Body of pancreas (tissue), 2 donors: ENCODE measurements around the genes FZR1 and ZFR2.

- PRO-cap, result bidirectional peak, plus-strand start at chr19:3098777, minus-strand start at chr19:3098646
- RAMPAGE, long total RNA, 2 experiments, result no peak in any of the 2 experiments
Measured at GRCh38 chr19:3098397-3099381, 4.5 kb downstream of the GNA11 start.

DNA sequence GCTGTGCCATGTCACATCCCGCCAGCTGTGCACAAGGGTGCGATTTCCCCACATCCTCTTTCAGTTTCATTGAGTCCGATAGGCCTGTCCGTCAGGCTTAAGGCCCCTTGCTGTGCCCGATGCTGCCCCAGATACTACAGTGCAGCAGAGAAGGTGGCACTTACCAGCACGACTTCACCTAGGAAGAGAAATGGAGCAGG is 10.6 kb upstream of the GNA15 start:
- PRO-cap, result no peak
- RAMPAGE, long total RNA, 2 experiments, result no peak in any of the 2 experiments

DNA sequence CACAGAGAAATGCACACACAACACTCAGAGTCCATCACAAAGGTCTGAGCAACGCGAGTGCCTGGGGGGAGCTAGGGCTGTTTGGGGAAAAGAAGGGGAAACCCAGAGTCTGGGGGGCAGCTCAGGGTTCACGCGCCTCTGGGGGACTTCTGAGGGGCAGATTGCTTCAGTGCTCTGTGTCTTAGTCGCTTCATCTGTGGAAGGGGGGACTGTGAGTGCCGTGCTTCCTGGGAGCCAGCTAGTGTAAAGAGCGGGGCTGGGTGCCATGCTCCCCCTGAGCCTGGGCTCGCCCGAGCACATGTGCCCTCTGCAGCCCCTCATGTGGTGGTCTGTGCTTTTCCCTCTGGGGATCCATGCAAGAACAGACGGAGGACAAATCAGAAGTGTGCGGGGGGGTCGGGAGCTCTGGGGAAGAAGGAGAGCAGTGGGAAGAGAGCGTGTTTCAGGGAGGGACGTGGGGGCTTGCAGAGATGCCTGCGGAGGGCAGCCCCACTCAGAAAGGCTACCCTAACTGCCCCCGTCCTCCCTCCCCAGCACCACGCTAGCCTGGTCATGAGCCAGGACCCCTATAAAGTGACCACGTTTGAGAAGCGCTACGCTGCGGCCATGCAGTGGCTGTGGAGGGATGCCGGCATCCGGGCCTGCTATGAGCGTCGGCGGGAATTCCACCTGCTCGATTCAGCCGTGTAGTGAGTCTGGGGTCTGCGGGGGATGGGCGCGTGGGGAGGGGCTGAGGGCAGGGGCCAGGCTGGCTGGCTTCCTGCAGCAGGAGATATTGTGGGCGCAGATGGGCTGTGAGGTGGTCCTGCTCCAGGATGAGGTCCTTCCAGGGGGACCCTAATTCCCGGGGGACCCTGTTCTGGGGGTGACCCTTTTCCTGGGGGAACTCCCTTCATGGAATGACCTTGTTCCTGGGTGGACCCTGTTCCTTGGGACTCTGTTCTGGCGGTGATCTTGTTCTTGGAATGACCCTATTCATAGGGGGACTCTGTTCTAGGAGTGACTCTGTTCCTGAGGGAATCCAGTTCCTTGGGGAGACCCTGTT is 14.1 kb downstream of the GNA15 start:
- PRO-cap, result no peak
- RAMPAGE, long total RNA, 2 experiments, result no peak in any of the 2 experiments

- PRO-cap, result no peak
- RAMPAGE, long total RNA, 2 experiments, result no peak in any of the 2 experiments
Measured at GRCh38 chr19:3274805-3275379, 50.4 kb downstream of the CELF5 start.

DNA sequence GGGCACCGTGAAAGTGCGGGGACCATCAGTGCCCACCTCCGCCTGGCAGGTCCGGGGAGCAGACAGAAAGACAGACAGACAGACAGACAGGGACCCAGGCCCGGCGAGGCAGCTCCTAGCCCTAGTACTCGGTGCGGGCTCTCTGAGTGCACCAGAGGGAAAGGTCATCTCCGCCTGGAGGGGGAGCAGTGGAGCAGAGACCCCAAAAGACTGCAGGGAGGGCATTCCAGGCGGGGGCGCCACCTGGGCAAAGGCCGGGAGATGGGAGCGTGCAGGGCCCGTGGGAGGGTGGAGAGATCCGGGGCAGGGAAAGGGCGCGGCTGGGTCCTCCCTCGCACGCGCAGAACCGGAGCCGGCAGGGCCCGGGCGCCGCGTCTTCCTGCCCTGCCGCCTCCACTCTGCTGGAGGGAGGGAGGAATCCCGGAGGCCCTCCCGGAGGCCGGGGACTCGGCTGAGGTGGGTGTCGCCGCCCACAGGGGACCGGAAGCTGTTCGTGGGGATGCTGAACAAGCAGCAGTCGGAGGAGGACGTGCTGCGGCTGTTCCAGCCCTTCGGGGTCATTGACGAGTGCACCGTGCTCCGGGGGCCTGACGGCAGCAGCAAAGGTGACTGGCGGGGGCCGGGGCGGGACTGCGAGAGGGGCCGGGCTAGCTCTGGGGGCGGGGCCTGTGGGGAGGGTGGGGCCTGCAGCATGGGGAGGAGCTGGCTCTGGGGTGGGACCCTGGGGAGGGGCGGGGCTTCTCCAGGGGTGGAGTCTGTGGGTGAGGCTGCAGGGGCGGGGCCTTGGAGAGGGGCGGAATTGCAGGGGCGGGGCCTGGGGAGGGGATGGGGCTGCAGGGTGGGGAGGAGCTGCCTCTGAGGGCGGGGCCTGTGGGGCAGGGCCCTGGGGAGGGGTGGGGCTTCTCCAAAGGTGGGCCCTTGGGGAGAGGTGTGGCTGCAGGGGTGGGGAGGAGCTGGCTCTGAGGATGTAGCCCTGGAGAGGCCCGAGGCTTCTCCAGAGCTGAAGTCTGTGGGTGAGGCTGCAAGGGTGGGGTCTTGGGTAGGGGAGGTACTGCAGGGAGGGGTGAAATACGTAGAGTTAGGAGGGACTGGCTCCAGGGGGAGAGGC is 51.3 kb downstream of the CELF5 start:
- PRO-cap, result no peak
- RAMPAGE, long total RNA, 2 experiments, result no peak in any of the 2 experiments

GRCh38 chr19:3371403-3371936 is 5.1 kb downstream of the NFIC start:
- PRO-cap, result no peak
- RAMPAGE, long total RNA, 2 experiments, result no peak in any of the 2 experiments

GRCh38 chr19:3402266-3402733 is 35.9 kb downstream of the NFIC start:
- PRO-cap, result no peak
- RAMPAGE, long total RNA, 2 experiments, result start-site peak on the plus strand in 1 of 2 experiments, at chr19:3402492-3402656 at its widest, 6 reads per replicate

DNA sequence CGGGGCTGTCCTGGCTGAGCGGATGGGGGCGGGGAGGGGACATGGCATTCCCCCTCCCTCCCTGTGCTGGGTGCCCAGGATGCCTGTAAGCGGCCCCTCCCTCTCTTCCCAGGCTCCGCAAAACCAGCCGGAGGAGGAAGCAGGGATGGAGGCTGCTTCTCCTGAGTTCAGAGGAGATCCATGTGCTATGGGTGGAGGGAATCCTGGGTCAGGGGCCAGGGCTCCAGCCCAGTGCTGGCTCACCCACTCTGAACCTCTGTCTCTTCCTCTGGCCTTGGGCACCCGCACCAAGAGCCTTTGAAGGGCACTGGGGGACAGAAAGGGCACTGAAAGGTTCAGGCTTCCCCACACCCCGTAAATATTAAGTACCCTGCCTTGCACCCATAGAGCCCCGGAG is 22.6 kb downstream of the SMIM24 start:
- PRO-cap, result no peak
- RAMPAGE, long total RNA, 2 experiments, result no peak in any of the 2 experiments

DNA sequence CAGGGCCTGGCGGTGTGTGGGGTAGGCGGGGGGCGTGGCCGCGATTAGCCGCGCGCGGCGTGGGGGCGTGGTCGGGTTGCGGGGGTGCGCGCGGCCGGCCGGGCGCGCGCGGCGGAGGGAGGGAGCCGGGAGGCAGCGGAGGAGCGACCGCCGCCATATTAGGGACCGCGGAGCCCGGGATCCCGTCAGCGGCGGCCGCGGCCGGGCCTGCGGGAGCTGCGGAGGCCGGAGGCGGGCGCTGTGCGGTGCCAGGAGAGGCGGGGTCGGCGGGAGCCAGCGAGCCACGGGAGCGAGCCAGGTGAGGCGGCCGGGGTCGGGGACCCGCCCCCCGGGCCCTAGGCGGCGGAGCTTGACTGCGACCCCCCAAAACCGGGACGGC is at the start of gene FZR1:
FZR1 (plus strand) TSS at position 135 of the 379 bp plus-strand sequence.
- PRO-cap, result bidirectional peak, plus-strand start at position 105 of the sequence, minus-strand start outside the sequence; unidirectional peak, plus-strand start at position 251 of the sequence
- RAMPAGE, long total RNA, 2 experiments, result no peak in any of the 2 experiments

GRCh38 chr19:3552746-3553494 is 4.5 kb downstream of the MFSD12 start:
- PRO-cap, result no peak
- RAMPAGE, long total RNA, 2 experiments, result no peak in any of the 2 experiments

DNA sequence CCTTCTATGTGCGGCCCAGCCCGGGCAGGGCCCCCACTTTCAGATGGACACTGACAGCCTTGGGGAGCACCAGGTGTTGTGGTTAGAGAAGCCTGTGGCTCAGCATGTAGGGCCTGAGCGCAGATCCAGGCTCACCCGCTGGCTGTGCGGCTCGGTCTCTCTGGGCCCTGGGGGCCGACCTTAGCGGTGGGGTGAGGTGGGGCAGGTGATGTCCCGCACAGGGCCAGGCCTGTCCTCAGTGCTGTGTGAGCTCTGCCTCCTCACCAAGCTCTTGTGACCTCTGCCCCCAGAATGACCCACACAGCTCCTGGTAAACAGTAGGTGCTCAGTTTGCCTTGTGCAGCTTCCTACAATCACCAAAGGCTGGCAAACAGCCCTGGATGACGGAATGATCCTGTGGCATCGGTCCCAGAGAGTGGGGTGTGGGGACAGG is 18.0 kb upstream of the CACTIN start:
- PRO-cap, result no peak
- RAMPAGE, long total RNA, 2 experiments, result no peak in any of the 2 experiments

- PRO-cap, result no peak
- RAMPAGE, long total RNA, 2 experiments, result no peak in any of the 2 experiments
Measured at GRCh38 chr19:3801223-3802232, 15.3 kb upstream of the MATK start.

GRCh38 chr19:3813500-3814154 is 27.4 kb upstream of the MATK start:
- PRO-cap, result unidirectional peak, minus-strand start at chr19:3813635
- RAMPAGE, long total RNA, 2 experiments, result no peak in any of the 2 experiments

GRCh38 chr19:3868259-3869490 is at the start of gene ZFR2:
Gene ZFR2, minus strand, starts transcription at chr19:3869038.
- PRO-cap, result no peak
- RAMPAGE, long total RNA, 2 experiments, result no peak in any of the 2 experiments

GRCh38 chr19:4007866-4008640 is 517 bp downstream of the PIAS4 start:
- PRO-cap, result no peak
- RAMPAGE, long total RNA, 2 experiments, result no peak in any of the 2 experiments

GRCh38 chr19:4032816-4033300 is 25.3 kb downstream of the PIAS4 start:
- PRO-cap, result no peak
- RAMPAGE, long total RNA, 2 experiments, result no peak in any of the 2 experiments

DNA sequence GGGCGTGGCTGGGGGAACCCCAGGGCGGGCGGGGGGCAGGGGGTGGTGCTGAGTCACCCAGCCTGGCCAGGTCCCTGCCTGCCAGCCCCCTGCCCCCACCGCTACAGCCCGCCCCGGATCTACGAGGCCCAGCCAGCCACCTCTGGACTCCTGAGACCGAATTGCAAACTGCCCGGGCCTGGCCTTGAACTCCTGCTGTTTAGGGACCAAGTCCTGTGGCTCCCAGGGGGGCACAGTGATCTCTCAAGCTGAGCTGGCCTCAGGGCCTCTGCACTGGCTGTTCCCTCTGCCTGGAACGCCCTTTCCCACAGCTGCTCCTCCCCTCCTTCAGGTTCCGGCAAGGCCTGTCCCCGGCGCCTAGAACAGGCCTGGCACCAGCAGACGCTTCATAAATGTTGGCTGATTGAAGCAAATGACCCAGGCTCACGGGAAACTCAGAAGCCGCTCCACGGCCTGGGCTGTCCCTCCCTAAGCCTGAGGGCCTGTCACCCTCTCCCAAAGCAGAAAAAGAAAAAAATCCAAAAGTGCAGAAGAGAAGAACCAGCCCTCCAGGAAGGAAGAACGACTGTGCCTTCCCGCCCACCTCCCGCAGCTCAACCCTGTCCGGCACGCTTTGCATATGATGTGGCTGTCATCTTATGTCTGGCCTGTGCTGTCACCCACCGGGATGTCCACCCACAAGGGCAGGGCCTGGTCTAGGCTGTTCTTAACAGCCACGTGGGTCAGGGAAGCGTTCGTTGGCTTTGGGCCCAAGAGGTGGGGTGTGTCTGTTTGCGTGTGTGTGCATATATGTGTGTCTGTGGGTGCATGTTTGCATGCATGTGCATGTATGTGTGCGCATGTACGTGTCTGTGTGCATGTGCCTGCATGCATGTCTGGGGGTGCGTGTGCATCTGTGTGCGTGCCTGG is 13.9 kb downstream of the ZBTB7A start:
- PRO-cap, result no peak
- RAMPAGE, long total RNA, 2 experiments, result no peak in any of the 2 experiments

- PRO-cap, result no peak
- RAMPAGE, long total RNA, 2 experiments, result no peak in any of the 2 experiments
Measured at GRCh38 chr19:4058647-4059323, 7.9 kb downstream of the ZBTB7A start.

DNA sequence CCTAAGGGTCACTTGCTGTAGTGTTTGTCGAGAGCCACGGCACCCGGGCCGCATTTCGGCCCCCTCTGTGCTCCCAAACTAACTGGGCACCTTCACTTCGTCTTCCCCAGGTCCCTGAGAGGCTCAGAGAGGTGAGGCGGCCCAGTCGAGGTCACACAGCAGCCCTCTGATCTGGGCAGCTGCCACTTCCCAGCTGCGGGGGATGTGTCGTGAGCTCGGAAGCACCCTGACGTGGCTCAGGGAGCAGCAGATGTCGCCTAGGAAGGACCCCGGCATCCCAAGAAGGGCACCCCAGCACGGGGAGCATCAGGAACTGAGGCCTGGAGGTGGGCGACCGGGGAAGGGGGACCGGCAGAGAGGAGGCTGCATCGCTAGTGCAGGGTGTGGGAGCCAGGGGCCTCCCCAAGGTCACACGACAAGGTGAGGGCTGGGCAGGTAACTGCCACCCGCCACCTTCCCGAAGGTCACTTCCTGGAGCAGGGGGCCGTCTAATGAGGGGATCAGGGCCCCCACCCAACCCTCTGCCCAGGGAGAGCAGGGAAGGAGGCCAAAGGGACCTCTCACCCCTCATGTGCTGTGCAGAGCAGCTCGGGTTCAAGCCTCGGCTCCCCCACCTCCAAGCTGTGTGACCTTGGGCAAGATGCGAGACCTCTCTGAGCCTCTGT is 6.2 kb downstream of the ZBTB7A start:
- PRO-cap, result no peak
- RAMPAGE, long total RNA, 2 experiments, result no peak in any of the 2 experiments

DNA sequence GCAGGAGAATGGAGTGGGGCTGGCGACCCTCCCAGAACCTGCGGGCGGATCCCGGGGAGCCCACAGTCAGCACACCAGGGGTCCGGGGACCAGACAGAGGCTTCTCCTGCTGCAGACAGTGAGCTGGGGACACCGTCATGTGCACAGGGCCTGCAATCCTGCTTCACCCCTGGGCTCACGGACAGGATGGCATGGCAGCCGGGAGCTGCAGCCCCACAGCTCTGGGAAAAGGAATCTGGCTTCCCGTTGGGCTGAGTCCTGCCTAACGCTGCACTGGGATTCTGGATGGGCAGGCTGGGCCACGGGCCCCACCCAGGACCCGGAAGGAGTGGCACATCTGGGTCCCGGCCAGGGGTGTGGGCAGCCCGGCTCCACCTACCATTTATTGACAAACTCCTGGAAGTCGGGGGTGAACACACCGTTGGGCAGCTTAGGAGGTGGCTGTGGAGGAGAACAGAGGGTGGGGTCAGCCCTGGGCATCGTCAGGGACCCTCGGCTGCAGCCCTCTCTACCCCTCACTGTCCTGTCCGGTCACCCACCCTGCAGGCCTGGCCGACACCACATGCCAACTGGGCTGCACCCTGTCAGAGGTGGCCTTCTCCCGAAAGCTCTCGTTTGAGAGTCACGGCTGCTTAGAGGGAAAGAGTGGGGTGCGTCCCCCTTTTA is 28.4 kb upstream of the ZBTB7A start:
- PRO-cap, result no peak
- RAMPAGE, long total RNA, 2 experiments, result no peak in any of the 2 experiments